GM12878 (cell line): ENCODE measurements around the genes RHOBTB1 and RTKN2.

DNA sequence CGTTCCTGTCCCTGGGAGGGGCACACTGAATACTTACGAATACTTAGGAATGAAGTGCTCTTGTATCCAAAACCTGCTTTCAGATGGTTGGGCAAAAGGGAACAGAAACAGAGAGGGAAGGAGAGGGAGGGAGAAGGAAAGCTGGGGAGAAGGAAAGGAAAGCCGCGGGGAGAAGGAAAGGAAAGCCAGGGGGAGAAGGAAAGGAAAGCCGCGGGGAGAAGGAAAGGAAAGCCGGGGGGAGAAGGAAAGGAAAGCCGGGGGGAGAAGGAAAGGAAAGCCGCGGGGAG lies 24.6 kb downstream of the CCDC6 start:
- RAMPAGE, long total RNA, result no peak
- RRBS, 2 experiments, result no CpG with 5 or more reads among the region's 10 CpGs
CAGE:
- cytosol, long polyA minus RNA, result no peak
- cytosol, long polyA plus RNA, result no peak
- long polyA plus RNA, result no peak
- nucleolus, long total RNA, result no peak
- nucleus, long polyA plus RNA, result no peak
- nucleus, long total RNA, result no peak

DNA sequence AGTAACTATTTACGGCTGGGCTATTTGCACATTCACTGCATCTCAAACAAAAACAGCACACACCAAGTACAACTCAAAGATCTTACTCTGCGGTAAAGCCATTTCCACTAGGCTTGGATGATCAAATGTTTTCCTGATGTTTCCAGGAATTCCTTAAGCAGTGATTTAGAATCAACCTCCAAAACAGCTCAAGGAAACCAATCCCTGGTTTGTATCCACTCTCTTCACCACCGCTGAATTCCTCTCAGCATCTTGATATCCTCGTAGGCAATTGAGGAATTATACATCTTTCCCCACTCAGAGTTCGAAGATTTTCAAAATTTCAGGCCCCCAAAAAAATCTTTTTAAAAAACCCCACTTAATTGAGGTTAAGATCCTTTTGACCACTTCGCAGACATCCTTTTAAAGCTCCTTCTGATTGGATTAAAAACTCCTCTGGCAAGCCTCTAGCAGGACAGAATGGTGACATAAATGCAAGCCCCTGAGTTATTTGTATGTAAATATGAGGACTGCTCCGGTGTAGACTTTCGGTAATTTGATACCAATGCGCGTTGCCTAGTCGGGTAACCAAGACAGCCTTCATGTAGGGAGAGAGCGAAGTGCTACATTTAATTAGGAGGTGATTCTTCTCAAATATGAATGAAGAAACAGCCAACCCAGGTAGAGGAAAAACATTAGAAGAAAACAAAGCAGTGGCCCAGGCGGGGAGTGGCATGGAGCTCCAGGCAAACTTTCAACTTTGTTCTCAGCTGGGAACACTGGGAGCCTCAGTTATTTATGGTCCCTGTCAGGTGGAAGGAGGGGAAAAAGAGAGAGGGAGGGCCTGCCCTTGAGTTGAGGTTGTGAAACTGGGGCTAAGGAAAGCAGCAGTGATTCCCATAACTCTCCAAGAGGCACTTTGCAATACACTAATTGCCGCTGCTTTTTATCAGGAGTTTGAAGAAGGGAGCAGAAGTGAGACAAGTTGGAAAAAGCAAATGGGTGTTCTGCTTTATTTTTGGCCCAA lies 234.2 kb upstream of the CCDC6 start:
- RAMPAGE, long total RNA, result no peak
- RRBS, 2 experiments, result no CpG with 5 or more reads among the region's 14 CpGs
CAGE:
- cytosol, long polyA minus RNA, result no peak
- cytosol, long polyA plus RNA, result no peak
- long polyA plus RNA, result no peak
- nucleolus, long total RNA, result no peak
- nucleus, long polyA plus RNA, result no peak
- nucleus, long total RNA, result no peak

DNA sequence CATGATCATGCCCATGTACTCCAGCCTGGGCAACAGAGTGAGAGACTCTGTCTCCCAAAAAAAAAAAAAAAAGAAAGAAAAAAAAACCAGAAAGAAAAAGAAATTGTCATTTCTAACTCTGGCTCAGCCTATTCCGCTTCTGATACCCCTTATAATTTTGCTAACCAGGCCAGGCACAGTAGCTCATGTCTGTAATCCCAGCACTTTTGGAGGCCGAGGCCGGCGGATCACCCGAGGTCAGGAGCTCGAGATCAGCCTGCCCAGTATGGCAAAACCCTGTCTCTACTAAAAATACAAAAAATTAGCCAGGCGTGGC lies 213.4 kb downstream of the ANK3 start:
- RAMPAGE, long total RNA, result no peak
- RRBS, 2 experiments, result no CpG with 5 or more reads among the region's 7 CpGs
CAGE:
- cytosol, long polyA minus RNA, result no peak
- cytosol, long polyA plus RNA, result no peak
- long polyA plus RNA, result no peak
- nucleolus, long total RNA, result no peak
- nucleus, long polyA plus RNA, result no peak
- nucleus, long total RNA, result no peak

DNA sequence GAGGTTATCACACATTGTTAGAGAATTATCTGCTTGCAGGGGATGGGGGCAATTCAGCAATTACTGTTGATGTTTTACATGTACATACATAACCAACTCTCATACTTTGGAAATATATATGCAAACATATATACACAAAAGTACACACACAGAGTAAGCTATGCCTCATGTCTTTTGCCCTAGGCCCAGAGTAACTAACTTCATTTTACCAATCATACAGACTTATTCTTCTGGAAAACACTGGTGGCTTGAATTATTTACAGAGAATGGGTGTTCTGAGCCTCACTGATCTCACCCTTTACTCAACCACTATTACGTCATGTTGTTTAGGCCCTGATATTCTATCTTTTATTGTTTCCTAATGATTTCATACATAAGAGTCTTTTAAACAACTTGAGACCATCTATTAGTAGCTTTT lies 43.1 kb downstream of the ANK3 start:
- RAMPAGE, long total RNA, result no peak
- RRBS, 2 experiments, result no CpG with 5 or more reads among the region's 1 CpG
CAGE:
- cytosol, long polyA minus RNA, result no peak
- cytosol, long polyA plus RNA, result no peak
- long polyA plus RNA, result no peak
- nucleolus, long total RNA, result no peak
- nucleus, long polyA plus RNA, result no peak
- nucleus, long total RNA, result no peak

- RAMPAGE, long total RNA, result no peak
- RRBS, 2 experiments, result no CpG with 5 or more reads among the region's 1 CpG
CAGE:
- cytosol, long polyA minus RNA, result no peak
- cytosol, long polyA plus RNA, result no peak
- long polyA plus RNA, result no peak
- nucleolus, long total RNA, result no peak
- nucleus, long polyA plus RNA, result no peak
- nucleus, long total RNA, result no peak
Measured at GRCh38 chr10:60357757-60358948, 31.5 kb downstream of the ANK3 start.

GRCh38 chr10:60877630-60878149 lies 66.3 kb downstream of the RHOBTB1 start:
- RAMPAGE, long total RNA, result no peak
- RRBS, 2 experiments, result no CpG with 5 or more reads among the region's 3 CpGs
CAGE:
- cytosol, long polyA minus RNA, result no peak
- cytosol, long polyA plus RNA, result no peak
- long polyA plus RNA, result no peak
- nucleolus, long total RNA, result no peak
- nucleus, long polyA plus RNA, result no peak
- nucleus, long total RNA, result no peak

- RAMPAGE, long total RNA, result no peak
- RRBS, 2 experiments, result 0 to 4% methylated on average over 4 to 14 of the region's 68 CpGs
CAGE:
- cytosol, long polyA minus RNA, result no peak
- cytosol, long polyA plus RNA, result no peak
- long polyA plus RNA, result no peak
- nucleolus, long total RNA, result no peak
- nucleus, long polyA plus RNA, result no peak
- nucleus, long total RNA, result no peak
Measured at GRCh38 chr10:60943342-60944232, at the start of gene RHOBTB1. Gene RHOBTB1 (minus strand): TSS chr10:60944185.

DNA sequence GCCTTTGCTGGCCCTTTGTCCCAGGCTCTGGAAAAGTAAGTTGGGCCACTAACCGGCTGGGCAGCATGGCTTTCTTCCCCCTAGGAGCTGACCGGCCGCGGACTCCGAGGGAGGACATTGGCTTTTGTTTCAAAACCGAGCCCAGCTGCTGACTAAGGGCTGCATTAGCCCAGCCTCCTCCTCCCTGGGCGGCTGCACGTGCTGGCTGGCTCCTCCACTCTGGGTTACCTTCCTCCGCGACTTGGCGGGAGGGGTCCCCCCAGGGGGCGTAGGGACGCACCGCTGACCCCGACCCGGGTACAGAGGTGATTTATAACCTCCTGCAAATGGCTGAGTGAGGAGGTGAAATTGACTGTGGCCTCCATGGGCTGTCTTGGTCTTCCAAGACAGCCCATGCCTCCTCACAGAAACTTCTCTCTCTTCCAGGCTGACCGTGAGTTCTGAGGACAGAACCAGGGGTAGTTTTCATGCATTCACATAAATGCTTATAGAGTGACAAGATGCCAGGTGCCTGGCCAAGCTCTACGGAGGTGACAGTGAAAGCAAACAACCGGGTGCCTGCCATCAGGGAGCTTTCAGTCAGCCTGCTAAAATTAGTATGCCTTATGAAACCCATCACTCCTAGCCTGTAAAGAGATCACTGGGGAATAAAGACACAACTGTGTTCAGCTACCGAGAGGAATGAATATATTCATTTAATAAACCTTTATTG lies 768 bp upstream of the RHOBTB1 start:
- RAMPAGE, long total RNA, result no peak
- RRBS, 2 experiments, result 67% methylated on average over 1 of the region's 20 CpGs; no CpG with 5 or more reads in 1 of the 2 experiments
CAGE:
- cytosol, long polyA minus RNA, result no peak
- cytosol, long polyA plus RNA, result no peak
- long polyA plus RNA, result no peak
- nucleolus, long total RNA, result no peak
- nucleus, long polyA plus RNA, result no peak
- nucleus, long total RNA, result no peak

GRCh38 chr10:61397748-61398123 lies 55.4 kb downstream of the TMEM26 start:
- RAMPAGE, long total RNA, result no peak
- RRBS, 2 experiments, result no CpG with 5 or more reads among the region's 2 CpGs
CAGE:
- cytosol, long polyA minus RNA, result no peak
- cytosol, long polyA plus RNA, result no peak
- long polyA plus RNA, result no peak
- nucleolus, long total RNA, result no peak
- nucleus, long polyA plus RNA, result no peak
- nucleus, long total RNA, result no peak

GRCh38 chr10:61898726-61899878 lies 2.4 kb upstream of the ARID5B start:
- RAMPAGE, long total RNA, result no peak
- RRBS, 2 experiments, result no CpG with 5 or more reads among the region's 17 CpGs
CAGE:
- cytosol, long polyA minus RNA, result no peak
- cytosol, long polyA plus RNA, result no peak
- long polyA plus RNA, result no peak
- nucleolus, long total RNA, result no peak
- nucleus, long polyA plus RNA, result no peak
- nucleus, long total RNA, result no peak

GRCh38 chr10:61941064-61942027 lies 39.8 kb downstream of the ARID5B start:
- RAMPAGE, long total RNA, result no peak
- RRBS, 2 experiments, result no CpG with 5 or more reads among the region's 6 CpGs
CAGE:
- cytosol, long polyA minus RNA, result no peak
- cytosol, long polyA plus RNA, result no peak
- long polyA plus RNA, result no peak
- nucleolus, long total RNA, result no peak
- nucleus, long polyA plus RNA, result no peak
- nucleus, long total RNA, result no peak

- RAMPAGE, long total RNA, result no peak
- RRBS, 2 experiments, result no CpG with 5 or more reads among the region's 5 CpGs
CAGE:
- cytosol, long polyA minus RNA, result no peak
- cytosol, long polyA plus RNA, result no peak
- long polyA plus RNA, result no peak
- nucleolus, long total RNA, result no peak
- nucleus, long polyA plus RNA, result no peak
- nucleus, long total RNA, result no peak
Measured at GRCh38 chr10:61978843-61979192, 77.3 kb downstream of the ARID5B start.

- RAMPAGE, long total RNA, result no peak
- RRBS, 2 experiments, result no CpG with 5 or more reads among the region's 4 CpGs
CAGE:
- cytosol, long polyA minus RNA, result no peak
- cytosol, long polyA plus RNA, result no peak
- long polyA plus RNA, result no peak
- nucleolus, long total RNA, result no peak
- nucleus, long polyA plus RNA, result no peak
- nucleus, long total RNA, result no peak
Measured at GRCh38 chr10:61992069-61992544, 90.6 kb downstream of the ARID5B start.

- RAMPAGE, long total RNA, result no peak
- RRBS, 2 experiments, result no CpG with 5 or more reads among the region's 4 CpGs
CAGE:
- cytosol, long polyA minus RNA, result no peak
- cytosol, long polyA plus RNA, result no peak
- long polyA plus RNA, result no peak
- nucleolus, long total RNA, result no peak
- nucleus, long polyA plus RNA, result no peak
- nucleus, long total RNA, result no peak
Measured at GRCh38 chr10:61994498-61994884, 93.0 kb downstream of the ARID5B start.

- RAMPAGE, long total RNA, result no peak
- RRBS, 2 experiments, result no CpG with 5 or more reads among the region's 12 CpGs
CAGE:
- cytosol, long polyA minus RNA, result no peak
- cytosol, long polyA plus RNA, result no peak
- long polyA plus RNA, result no peak
- nucleolus, long total RNA, result no peak
- nucleus, long polyA plus RNA, result no peak
- nucleus, long total RNA, result no peak
Measured at GRCh38 chr10:62045732-62046484, 144.4 kb downstream of the ARID5B start.

DNA sequence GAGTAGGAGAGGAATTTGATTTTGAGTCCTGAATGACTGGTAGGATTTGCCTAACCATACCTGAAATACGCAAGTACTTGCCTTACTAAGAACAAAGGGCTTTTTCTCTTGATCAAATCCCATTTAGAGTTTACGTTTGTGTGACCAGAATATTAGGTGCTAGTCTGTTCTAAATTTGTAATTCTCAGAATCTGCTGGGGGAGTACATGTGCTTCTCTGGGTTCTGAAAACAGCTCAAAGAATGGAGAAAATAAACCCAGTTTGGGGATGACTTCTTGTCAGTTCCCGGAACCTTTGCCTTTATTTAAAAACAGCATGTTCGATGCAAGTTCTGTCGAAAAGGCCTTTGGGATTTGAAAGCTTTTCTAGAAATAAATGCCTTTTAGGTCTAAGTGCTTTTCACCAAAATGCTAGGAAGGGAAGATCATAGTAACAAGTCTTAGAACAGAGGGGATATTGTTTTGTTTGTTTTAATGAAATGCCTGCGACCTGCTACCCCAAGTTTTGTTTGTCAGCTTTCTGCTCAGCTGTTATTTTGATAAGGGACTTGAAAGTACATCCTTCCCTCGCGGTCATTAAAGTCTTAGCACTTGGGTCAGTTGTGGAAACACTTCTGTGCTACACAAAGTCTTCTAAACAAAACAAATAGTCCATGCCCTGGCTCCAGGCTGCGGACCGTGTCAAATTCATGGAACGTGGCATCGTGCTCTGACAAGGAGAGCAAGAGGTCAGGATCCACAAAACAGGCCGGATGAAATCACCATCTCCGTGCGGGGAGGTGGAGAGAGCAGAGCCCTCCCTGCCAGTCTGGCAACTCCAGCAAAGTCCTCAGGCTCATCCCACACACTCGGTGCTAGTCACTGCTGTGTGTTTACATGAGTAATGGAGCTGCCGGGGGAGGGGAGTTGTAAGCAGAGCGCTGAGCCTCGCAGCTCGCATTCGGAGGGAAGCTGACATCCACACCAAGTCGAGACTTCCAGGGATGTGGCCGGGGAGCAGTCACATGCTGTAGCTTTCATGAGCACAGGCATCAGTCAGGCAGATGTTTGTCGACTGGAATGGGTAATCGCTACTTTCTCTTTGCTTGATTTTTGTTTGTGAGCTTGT lies 147.3 kb downstream of the ARID5B start:
- RAMPAGE, long total RNA, result no peak
- RRBS, 2 experiments, result 3 to 16% methylated on average over 3 to 4 of the region's 25 CpGs
CAGE:
- cytosol, long polyA minus RNA, result start-site peak on the plus strand centred at position 845 of the sequence, 200 bp wide, 430 reads
- cytosol, long polyA plus RNA, result no peak
- long polyA plus RNA, result no peak
- nucleolus, long total RNA, result no peak
- nucleus, long polyA plus RNA, result no peak
- nucleus, long total RNA, result no peak

DNA sequence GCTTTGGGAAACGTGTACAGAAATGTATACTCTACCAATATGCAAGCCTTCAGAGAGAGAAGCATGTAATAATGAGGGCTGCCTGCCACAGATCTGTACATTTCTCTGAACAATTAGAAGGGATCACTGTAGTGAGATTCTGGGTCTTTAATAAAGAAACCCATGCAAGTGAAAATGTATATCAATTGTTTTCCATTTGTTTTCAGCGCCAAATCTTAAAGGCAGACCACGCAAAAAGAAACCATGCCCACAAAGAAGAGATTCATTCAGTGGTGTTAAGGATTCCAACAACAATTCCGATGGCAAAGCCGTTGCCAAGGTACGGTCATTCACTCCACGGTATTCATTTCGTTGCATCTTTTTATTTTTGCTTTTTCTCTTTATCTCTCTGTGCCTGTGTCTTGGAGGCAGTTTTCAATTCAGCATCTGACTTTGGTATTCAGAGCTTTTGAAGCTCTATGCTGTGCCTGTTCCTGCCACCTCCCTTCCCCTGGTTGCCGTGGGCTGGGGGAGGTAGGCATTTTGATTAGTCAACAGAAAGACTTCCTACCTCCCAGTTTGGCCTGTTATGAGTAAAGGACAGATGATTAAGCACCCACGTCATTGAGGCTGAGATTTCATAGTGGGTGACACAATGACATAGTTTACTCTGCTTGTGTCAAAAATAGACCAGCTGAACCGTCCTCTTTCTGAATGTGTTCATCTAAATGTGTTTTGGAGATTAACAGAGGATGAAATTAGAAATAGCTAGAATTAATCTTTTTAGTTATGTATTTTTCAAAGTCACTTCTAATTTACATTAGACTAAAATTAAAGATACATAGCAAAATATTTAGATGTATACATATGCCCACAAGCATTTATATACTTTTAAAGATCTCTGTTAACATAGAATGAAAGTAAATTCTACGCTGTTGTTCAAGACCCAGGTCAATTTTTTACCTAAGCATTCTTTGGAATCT lies 149.5 kb downstream of the ARID5B start:
- RAMPAGE, long total RNA, result no peak
- RRBS, 2 experiments, result no CpG with 5 or more reads among the region's 12 CpGs
CAGE:
- cytosol, long polyA minus RNA, result no peak
- cytosol, long polyA plus RNA, result no peak
- long polyA plus RNA, result no peak
- nucleolus, long total RNA, result start-site peak on the minus strand centred at position 483 of the sequence, 38 bp wide, 9 reads
- nucleus, long polyA plus RNA, result no peak
- nucleus, long total RNA, result no peak

DNA sequence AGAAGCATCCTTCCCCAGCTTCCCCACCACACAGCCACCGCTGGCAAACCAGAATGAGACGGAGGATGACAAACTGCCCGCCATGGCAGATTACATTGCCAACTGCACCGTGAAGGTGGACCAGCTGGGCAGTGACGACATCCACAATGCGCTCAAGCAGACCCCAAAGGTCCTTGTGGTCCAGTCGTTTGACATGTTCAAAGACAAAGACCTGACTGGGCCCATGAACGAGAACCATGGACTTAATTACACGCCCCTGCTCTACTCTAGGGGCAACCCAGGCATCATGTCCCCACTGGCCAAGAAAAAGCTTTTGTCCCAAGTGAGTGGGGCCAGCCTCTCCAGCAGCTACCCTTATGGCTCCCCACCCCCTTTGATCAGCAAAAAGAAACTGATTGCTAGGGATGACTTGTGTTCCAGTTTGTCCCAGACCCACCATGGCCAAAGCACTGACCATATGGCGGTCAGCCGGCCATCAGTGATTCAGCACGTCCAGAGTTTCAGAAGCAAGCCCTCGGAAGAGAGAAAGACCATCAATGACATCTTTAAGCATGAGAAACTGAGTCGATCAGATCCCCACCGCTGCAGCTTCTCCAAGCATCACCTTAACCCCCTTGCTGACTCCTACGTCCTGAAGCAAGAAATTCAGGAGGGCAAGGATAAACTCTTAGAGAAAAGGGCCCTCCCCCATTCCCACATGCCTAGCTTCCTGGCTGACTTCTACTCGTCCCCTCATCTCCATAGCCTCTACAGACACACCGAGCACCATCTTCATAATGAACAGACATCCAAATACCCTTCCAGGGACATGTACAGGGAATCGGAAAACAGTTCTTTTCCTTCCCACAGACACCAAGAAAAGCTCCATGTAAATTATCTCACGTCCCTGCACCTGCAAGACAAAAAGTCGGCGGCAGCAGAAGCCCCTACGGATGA lies 177.1 kb downstream of the RTKN2 start:
- RAMPAGE, long total RNA, result no peak
- RRBS, 2 experiments, result no CpG with 5 or more reads among the region's 23 CpGs
CAGE:
- cytosol, long polyA minus RNA, result no peak
- cytosol, long polyA plus RNA, result no peak
- long polyA plus RNA, result no peak
- nucleolus, long total RNA, result no peak
- nucleus, long polyA plus RNA, result no peak
- nucleus, long total RNA, result no peak

- RAMPAGE, long total RNA, result no peak
CAGE:
- cytosol, long polyA minus RNA, result no peak
- cytosol, long polyA plus RNA, result no peak
- long polyA plus RNA, result no peak
- nucleolus, long total RNA, result no peak
- nucleus, long polyA plus RNA, result no peak
- nucleus, long total RNA, result no peak
Measured at GRCh38 chr10:62236030-62236229, 32.7 kb downstream of the RTKN2 start.

GRCh38 chr10:62268543-62269318 lies at the start of gene RTKN2:
Gene RTKN2 (minus strand): TSS chr10:62268844.
- RAMPAGE, long total RNA, result no peak
- RRBS, 2 experiments, result under 1 to 1% methylated on average over 26 to 29 of the region's 59 CpGs
CAGE:
- cytosol, long polyA minus RNA, result no peak
- cytosol, long polyA plus RNA, result no peak
- long polyA plus RNA, result no peak
- nucleolus, long total RNA, result no peak
- nucleus, long polyA plus RNA, result no peak
- nucleus, long total RNA, result no peak